Measurements from ENCODE around the genes RSPH10B, GRID2IP and CCZ1B.

DNA sequence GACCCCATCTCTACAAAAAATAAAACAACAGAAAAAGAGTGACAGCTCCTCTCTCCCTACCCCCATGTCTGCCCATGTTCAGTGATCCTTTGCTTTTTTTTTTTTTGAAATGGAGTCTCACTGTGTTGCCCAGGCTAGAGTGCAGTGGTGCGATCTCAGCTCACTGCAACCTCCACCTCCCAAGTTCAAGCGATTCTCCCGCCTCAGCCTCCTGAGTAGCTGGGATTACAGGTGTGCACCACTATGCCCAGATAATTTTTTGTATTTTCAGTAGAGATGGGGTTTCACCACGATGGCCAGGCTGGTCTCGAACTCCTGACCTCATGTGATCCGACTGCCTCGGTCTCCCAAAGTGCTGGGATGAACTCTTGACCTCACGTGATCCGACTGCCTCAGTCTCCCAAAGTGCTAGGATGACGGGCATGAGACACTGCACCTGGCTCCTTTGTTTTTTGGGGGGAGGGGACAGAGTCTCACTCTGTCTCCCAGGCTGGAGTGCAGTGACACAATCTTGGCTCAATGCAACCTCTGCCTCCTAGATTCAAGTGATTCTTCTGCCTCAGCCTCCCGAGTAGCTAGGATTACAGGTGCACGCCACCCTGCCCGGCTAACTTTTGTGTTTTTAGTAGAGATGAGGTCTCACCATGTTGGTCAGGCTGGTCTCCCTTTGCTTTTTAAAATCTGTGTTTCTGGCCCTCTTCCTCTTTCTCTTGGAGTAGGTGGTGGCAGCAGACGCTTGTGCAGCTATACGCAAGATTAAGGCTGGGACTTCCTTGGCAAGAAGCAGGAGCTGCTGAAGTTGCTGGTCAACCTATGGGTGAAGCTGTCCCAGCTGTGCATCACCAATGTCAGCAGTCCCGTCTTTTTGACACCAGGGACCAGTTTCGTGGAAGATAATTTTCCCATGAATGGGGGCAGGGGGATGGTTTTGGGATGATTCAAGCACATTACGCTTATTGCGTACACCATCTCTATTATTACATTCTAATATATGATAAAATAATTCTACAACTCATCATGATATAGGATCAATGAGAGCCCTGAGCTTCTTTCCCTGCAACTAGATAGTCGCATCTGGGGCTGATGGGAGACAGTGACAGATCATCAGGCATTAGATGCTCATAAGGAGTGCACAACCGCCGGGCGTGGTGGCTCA lies 6.4 kb downstream of the ACTB start:
- RRBS: no CpG with 5 or more reads among the region's 23 CpGs

DNA sequence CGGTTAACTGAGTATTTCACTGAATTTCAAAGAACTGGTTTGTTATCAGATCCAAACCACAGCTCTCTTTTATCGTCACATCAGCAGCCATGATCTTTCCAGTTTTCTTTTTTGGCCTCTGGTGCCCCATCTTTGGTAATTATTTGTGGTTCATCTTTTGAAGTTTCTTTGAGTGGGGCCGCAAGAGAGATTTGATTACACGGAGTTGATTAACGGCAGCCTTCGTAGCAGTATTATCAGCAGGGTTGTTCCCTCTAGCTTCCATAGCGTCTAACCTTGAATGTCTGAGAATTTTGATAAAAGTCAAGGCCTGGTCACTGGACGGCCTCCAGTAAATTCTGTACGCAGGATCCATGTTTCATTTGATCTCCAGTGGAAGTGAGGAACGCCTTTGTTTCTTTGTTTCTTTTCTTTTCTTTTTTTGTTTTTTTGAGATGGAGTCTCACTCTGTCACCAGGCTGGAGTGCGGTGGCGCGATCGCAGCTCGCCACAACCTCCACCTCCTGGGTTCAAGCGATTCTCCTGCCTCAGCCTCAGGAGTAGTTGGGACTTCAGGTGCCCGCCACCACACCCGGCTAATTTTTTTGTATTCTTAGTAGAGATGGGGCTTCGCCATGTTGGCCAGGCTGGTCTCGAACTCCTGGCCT lies 13.9 kb upstream of the FSCN1 start:
- RRBS: no CpG with 5 or more reads among the region's 20 CpGs

DNA sequence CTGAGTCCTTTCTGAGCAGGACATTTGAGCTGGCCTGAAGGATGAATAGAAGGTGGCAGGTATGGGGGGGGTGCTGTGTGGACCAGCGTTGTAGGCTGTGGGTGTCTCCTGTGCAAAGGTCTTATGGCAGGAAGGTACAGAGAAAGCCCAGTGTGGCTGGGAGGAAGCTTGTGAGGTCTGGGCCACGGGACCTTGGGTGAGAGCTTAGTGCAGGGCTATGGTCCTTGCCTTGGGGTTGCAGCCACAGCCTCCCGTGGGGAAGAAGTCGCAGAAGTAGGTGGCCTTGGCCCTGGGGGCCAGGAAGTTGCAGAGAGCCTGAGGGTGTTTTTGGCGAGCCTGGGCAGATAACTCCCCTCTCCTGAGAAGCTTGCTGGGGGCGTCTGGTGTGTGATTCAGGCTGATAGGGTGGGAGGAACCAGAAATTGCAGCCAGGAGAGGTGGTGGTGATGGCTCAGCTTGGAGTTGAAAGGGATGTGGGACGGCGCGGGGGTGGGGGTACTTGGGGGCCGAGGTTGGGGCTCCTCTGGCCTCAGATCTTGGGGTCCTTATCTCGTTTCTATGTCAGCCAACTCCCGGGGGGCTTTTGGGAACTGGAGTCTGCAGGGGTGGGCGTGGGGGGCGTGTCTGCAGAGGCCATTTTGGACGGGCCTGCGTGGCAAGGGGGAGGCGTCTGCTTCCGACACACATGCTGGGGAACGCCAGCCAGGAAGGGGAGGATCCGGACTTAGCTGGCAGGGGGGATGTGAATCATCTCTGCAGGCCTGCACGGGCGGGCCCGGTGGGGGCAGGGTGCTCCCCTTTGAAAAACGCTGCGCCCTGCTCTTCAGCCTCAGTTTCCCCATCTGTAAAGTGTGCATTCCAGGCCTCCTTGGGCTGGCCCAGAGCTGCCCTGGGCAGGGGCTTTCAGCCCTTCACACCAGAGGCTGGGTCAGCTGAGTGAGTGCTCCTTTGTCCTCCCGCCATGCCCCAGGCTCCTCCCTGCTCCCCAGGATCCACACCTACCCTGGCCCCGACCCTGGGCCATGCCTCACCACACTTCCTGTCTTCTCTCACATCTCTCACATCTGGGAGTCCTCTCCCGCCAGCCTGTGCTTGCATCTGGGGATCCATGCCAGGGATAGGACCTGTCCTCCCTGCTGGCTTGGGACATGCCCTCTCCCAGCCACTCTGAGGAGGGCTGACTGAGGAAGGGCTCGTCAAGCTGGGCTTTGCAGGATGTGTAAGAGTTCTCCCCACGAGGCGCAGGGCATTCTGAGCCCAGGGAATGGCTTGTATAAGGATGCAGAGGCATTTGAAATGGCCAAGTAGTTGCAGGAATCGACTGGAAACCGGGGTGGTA lies 3.4 kb downstream of the FSCN1 start:
- RRBS: 2% methylated on average over 4 of the region's 33 CpGs

GRCh38 chr7:5605671-5606661 lies 13.3 kb downstream of the FSCN1 start:
- RRBS: no CpG with 5 or more reads among the region's 37 CpGs

DNA sequence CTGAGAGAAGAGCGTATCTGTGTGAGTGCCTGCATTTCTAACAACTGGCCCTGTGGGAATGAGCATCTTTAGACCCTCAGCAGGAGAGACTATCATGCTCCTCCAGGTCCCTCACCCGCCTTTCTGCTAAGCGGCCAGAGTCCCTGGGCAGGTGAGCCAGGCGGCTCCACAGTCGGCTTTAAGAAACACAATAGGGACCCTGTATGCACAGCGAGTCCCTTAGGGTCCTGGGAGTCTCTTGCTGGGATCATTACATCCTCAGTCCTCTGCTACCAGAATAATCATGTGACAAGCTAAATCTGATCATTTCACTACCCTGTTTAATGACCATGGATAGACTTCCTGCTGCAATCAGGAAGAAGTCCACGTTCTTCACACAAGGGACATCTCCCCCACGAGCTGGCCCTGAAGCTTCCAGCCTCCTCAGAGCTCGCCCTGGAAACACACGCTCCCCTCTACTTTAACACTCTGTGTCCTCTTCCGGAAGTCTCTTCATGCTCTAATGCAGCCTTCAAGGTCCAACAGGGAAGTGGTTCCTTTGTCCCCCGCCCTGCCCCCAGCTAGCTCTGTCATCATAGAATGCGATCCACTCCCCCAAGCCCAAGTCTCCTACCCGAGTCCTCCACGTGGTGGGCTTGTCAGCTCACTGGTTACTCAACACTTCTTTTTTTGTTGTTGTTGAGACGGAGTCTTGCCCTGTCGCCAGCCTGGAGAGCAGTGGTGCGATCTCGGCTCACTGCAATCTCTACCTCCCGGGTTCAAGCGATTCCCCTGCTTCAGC lies 87.3 kb downstream of the FSCN1 start:
- RRBS: no CpG with 5 or more reads among the region's 21 CpGs

- RRBS: no CpG with 5 or more reads among the region's 11 CpGs
These were observed 81.7 kb downstream of the RNF216 start for GRCh38 chr7:5699373-5700591.

GRCh38 chr7:5834321-5834863 lies 46.2 kb upstream of the OCM start:
- RRBS: no CpG with 5 or more reads among the region's 11 CpGs

GRCh38 chr7:5897469-5897995 lies 1.0 kb upstream of the CCZ1 start:
- RRBS: no CpG with 5 or more reads among the region's 14 CpGs

- RRBS: no CpG with 5 or more reads among the region's 39 CpGs
These were observed at the start of gene RSPH10B for GRCh38 chr7:5970372-5970814. Gene RSPH10B (minus strand): TSS chr7:5970689.

DNA sequence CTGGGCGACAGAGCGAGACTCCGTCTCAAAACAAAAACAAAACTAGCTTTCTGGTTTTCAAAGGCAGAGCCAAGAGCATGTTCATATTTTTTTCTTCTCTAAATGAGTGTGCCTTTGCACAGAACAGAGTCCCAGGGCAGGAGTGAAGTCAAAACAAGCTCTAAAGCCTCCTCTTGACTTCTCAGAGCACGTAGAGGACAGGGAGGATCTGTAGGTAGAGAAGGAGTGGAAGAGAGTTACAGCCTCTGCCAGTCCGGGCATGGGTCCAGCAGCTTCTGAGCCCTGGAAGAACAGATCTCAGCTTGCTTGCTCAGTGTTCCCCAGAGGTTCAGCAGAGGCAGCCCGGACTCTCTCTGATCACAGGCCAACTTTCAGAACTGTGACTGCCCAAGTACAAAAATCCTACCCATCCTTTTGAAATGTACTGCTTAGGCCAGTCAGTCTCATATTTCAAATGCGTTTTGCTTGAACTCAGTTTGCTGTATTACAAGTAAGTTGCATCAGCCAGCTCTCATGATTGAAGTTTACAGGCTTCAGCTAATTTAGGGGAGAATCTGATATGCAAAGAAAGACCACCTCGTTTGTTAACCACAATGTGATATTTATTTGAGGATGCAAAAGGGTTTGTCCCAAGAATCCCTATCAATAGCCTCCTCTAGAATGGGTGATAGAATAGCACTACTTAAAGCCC lies 6.8 kb downstream of the AIMP2 start:
- RRBS: 56% methylated on average over 2 of the region's 8 CpGs

DNA sequence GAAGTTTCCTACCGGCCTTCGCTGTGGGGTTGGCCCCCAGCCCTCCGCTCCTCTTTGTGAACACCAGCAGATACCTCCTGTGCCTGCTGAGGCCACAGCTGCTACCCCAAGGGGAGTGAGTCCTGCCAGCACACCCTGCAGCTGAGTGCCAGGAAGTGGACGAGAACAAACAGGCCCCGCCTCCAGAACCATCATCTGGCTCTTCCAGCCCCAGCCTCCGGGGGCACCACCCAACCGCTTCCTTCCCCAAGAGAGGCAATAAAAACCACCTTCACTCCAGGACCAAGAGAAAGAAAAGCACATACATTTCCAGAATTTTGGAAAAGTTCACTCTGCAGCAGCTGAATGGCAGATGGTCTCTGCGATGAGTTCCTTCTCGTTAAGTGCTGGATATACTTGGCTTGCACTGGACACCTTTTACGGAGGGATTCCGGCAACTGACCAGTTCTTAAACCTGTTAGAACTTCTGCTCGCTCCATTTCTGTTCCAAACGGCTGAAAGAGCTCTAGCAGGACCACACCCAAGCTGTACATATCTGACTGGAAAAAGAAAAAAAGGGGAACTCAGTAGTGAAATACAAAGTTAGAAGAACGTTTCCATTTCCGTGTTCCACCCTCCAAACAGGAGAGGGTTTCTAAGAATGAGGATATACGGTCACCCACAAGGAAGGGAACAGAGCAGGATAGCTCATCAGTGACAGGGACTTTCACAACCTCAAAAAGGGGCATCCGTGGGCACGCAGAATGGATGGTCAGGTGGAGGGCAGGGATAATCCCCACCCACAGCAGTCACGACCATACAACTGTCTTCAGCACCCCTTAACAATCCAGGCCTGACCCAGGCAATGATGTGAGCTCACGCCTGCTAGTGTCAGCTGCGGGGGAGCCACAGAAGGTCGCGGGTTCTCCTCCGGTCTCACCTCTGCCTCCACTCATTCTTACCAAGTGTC lies 4.5 kb upstream of the ANKRD61 start:
- RRBS: no CpG with 5 or more reads among the region's 24 CpGs

GRCh38 chr7:6154485-6155376 lies 50.0 kb downstream of the USP42 start:
- RRBS: 97% methylated on average over 37 of the region's 75 CpGs

DNA sequence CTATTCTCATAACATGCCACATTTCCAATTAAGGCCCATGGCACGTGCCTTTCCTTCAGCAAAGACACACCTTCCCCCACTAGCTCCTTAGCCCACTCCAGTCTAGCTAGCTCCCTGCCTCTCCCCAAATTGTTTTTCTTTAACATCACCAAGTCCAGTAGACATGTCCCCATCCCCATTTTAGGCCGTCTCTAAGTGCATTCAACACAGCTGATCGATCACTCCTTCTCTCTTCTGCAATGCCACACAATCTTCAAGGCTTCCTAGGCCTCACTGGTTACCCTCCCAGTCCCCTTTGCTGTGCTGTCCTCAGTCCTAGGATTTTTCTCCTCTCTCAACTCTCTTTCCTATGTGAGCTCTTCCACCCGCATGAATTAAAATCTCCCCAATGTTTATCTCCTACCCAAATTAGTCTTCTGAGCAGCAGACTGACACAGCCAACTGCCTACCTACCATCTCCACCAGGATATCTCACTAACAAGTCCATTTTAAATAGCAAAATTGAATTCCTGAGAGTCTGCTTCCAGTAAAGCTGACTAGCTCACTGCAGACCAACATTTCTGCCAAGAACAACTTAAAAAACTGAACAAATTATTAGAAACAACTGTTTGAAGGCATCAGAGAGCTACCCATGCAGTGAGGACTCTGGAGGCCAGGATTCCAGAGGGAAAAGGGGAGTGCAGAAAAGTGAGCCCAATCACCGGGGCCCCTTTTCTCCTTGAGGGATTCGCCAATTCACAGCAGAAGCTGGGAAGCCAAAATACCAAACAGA lies 11.8 kb downstream of the CYTH3 start:
- RRBS: no CpG with 5 or more reads among the region's 6 CpGs

- RRBS: no CpG with 5 or more reads among the region's 6 CpGs
These were observed 25.5 kb downstream of the RAC1 start for GRCh38 chr7:6399691-6400438.

DNA sequence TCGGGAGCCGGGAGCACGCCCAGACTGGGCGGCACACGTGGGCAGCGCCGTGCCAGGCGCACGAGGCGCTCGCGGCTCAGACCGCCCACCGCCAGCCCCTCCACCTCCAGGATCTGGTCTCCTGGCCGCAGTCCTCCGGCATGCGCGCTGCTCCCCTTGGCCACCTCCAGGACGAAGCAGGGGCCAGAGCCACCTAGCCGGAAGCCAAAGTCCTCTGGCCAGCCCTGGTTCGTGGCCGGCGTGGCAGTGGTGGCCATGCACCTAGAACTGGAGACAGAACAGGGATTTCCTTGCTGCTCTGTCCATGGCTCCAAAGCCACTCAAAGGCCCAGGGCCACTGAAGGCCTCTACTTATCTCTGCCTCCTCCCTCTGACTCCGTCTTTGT lies at the start of gene GRID2IP:
Gene GRID2IP, minus strand, starts transcription at position 282 of the 386 bp plus-strand sequence.
- RRBS: 92% methylated on average over 5 of the region's 24 CpGs

- RRBS: 100% methylated on average over 2 of the region's 7 CpGs
These were observed 1.3 kb downstream of the ZDHHC4 start for GRCh38 chr7:6578463-6578964.

- RRBS: under 1% methylated on average over 35 of the region's 78 CpGs
These were observed 552 bp downstream of the ZNF316 start for GRCh38 chr7:6637468-6638272.

DNA sequence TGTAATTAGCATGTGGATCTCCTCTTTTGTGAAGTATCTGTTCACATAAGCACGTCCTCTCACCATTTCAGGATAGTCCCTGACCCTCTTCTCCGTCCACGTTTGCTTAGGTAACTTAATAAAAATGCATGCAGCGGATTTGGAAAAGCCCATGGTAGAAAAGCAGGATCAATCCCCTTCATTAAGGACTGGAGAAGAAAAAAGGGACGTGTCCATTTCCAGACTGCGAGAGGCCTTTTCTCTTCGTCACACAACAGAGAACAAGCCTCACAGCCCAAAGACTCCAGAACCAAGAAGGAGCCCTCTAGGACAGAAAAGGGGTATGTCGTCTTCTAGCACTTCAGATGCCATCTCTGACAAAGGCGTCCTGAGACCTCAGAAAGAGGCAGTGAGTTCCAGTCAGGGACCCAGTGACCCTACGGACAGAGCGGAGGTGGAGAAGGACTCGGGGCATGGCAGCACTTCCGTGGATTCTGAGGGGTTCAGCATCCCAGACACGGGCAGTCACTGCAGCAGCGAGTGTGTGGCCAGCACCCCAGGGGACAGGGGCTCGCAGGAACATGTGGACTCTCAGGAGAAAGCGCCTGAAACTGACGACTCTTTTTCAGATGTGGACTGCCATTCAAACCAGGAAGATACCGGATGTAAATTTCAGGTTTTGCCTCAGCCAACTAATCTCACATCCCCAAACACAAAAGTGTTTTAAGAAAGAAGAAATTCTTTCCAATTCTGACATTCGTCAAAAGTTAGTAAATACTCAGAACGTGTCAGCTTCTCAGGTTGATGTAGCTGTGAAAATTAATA lies 16.7 kb upstream of the RSPH10B2 start:
- RRBS: no CpG with 5 or more reads among the region's 21 CpGs

DNA sequence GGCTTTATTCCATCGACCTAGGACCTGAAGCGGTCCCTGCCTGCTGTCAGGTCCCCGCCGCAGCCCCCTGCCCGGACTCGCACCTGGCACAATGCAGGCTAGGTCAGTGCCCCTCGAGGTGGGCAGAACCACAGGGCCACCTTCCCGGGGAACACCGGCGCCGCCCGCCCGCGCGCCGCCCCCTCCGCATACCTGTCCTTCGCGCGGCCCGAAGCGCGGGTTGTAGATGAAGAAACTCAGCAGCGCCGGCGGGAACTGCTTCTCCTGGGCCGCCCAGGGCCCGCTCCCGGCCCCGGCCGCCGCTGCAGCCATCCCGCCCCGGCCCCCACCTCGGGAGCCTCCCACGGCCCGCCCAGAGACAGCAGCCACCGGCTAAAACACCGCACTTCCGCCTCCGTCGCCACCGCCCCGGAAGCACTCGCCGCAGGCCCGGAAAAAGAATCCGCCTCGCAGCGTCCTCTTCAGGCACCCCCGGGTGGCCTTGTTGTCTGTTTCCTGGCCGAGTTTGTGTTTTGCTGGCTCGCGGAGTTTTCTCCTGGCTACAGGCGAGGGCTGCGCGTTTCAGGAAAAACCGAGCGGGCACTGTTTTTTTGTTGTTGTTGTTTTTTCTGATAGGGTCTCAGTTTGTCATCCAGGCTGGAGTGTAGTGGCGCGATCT lies at the start of gene CCZ1B:
Gene CCZ1B, minus strand, starts transcription at position 390 of the 658 bp plus-strand sequence.
- RRBS: no CpG with 5 or more reads among the region's 61 CpGs

All from SK-N-MC (cell line).